AG09319 (cell line): ENCODE data around the genes CEP44 and HPGD.

GRCh38 chr4:174154486-174155007 lies 128.9 kb downstream of the FBXO8 start:
- RRBS, result no CpG with 5 or more reads among the region's 3 CpGs

DNA sequence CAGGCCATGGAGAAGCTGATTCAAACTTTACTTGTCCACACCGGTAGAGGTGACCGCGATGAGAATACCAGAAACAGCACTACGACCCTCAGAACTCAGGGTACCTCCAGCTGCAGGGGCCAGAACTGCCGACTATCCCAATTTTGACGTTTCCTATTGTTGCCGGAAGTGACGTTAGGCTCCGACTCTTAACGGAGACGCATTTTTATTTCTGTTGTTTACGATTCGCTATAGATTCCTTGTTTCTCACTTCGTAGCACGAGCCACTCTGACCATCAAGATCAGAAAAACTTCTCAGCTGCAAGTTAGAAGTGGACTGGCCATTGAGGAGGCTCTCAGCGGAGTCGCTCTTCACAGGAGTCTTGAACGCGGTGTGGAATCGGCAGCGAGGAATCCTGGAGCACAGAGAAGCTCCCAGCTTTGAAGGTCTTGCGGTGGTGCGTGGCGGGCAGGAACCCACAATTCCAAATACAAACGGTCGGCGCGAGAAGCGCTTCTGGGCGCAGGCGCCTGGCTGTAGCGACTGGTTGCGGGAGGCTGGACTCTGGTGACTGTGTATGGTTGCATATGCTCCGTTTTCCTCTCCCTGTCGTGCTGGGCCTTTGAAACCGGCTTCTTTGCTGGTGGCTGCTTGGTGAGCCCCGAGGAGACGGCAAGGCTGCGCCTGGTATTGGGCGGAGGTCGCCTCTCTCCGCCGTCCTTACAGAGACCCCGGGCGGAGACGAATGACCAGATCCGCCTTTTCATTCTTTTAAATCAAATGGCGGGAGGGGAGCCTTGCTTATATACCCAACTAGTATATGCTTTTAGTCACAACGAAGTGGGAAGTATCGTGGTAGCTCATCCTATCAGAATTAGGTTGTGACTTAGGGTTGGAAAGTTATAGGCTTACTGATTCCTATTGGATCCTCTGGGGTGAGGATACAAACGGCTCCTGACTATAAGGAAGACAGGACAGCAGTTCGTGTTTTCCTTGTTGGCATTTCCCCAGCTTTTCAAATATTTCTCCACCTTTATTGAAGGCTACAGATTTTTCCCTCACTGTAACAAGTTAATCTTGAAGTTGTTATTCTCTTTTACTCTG lies at the start of gene CEP44:
Gene CEP44 (plus strand): TSS at position 405 of the 1,084 bp plus-strand sequence.
- RRBS, result no CpG with 5 or more reads among the region's 52 CpGs

GRCh38 chr4:174318267-174318848 lies 34.6 kb downstream of the CEP44 start:
- RRBS, result no CpG with 5 or more reads among the region's 3 CpGs

DNA sequence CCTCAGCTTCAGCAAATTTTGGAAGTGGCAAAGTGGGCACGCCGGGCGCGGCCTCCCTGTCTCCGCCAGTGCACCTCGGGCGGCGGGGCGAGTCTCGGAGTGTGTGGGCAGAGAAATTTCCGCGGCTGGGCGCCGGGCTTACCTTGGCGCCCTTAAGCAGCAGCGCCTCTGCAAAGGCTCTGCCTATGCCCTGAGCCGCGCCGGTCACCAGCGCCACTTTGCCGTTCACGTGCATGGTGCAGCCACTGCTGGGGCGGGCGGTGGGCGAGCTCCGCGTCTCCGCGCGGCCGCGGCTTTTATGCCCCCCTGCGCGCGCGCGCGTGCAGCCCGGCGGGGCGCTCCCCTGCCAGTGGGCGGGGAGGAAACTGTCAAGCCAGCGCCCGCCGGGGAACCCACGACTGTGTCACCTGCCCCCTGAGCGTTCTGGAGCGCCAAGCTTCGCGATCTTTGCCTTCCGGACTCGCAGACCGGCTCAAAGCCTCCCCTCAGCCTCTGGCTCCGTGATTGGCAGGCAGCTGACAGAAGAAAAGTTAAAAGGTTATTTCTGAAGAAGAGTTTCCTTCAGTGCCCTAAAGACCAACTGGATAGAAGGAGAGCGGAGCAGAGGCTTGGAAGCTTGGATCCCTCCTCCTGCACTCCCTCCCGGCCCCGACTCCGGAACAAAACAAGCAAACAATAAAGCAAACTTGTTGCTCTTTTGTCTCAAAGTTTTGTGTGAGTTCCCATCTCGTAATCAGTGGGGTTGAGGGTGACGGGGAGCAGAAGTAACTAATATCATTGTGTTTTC lies at the start of gene HPGD:
Gene HPGD (minus strand): TSS at position 272 of the 787 bp plus-strand sequence.
- RRBS, result 2% methylated on average over 26 of the region's 60 CpGs

- RRBS, result no CpG with 5 or more reads among the region's 2 CpGs
Observed at GRCh38 chr4:174532375-174532816, 10.1 kb upstream of the HPGD start.

DNA sequence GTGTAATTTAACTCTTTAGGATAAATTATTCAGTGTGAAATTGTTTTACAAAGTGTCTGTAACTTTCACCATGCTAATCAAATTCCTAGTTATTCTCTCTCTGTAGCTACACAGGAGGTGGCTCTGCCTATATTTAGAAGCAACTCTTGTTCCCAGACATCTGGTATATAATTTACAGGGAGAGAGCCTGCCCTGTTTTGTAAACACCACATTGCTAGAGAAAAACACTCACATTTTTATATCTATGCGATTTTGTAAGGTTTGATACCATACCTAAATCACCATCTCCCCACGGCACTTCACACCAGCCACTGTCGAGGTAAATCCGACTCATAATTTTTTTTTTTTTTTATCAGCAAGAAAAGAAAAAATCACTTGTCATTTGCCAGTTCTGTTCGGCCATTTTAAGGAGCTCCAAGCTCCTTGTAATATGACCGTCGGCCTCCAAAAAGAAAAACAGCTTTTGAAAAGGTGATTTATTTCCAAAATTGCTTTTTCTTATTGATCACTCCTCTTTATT lies 35.6 kb upstream of the SPATA4 start:
- RRBS, result no CpG with 5 or more reads among the region's 7 CpGs

- RRBS, result no CpG with 5 or more reads among the region's 6 CpGs
Observed at GRCh38 chr4:176319349-176319602, 490 bp upstream of the SPCS3 start.

DNA sequence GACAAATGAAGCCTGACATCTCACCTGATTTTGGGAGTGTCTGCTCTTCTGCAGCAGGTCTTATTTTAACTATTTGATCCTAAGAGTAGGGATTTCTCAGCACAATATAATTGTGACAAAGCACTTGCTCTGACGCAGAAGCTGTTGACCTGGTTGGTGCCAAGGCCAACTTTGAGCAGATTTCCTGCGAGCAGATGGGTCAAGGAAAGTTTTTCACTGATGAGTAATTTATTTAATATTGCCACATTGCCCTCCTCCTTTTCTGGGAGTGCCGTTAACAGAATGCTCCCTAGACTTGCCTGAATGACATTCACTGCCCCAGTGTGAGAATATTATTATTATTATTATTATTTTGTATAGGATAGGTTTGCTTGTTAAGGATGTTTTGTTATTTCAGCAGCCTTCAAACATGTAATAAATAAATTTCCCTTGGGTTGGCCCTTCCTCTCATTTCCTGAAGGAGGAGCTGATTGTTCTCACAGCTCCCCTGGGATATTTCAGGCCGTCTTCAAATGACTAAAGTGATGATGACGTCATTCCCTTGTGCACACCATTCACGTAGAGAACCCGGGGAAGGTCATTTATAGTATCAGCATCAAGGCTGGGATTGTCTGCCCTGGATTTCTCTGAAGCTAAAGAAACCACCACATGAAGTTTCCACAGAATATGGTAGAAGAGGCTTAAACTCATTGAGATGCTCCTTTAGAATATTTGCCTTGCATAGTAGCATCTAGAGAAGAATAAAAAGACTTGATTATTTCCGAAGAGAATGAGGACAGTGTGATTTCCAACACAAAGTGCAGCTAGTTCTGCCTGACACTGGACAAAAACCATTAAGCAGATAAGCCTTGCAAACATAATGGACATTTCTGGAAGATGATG lies 156.8 kb downstream of the VEGFC start:
- RRBS, result no CpG with 5 or more reads among the region's 8 CpGs

- RRBS, result no CpG with 5 or more reads among the region's 4 CpGs
Observed at GRCh38 chr4:176793991-176794838, 1.5 kb upstream of the VEGFC start.

DNA sequence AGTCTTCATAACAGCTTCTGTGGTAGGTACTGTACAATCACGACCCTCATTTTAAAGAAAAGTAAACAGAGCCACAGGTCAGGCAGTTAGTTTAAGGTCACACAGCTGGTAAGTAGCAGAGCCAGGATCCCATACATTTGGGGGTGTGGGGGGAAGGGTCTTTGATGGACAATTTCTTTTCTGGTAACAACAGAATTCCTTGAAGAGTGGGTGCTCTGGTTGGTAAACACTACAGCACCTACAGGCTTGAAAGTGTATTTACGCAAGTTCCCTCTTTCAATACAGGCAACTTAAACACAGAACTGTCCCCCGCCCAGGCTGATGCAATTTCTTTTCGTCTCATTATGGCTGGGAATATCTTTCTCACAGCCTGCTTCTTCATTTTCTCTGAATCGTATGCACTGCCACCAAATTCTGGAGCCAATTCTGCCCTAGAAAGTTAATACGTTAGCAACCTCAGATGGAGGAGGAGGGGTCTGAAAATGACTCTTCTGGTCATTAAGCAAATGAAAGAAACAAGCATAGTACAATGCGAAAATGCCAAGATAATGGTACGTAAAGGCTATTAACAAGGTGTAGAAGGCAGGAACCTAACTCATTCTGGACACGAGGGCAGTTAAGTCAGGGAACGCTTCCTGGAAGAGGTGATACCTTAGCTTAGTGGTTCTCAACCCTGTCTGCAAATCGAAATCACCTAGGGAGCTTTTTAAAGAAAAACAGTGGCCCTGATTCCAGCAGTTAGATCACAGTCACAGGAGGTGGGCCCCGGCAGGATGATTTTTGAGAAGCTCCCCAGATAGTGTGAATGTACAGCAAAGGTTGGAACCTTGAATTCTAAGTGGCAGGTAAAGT lies 1.1 kb downstream of the AGA start:
- RRBS, result no CpG with 5 or more reads among the region's 12 CpGs

DNA sequence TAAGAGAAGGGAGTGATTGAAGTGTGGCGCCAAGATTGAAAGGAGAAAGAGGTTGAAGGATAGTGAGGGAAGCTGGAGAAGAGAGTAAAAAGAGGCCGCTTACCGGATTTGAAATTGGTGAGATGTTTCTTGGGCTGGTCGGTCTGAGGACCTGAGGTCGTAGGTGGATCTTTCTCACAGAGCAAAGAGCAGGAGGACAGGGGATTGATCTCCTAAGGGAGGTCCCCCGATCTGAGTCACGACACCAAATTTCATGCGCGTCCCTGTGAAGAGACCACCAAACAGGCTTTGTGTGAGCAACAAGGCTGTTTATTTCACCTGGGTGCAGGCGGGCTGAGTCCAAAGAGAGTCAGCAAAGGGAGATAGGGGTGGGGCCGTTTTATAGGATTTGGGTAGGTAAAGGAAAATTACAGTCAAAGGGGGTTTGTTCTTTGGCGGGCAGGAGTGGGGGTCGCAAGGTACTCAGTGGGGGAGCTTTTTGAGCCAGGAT lies 1727.7 kb upstream of the AGA start:
- RRBS, result no CpG with 5 or more reads among the region's 13 CpGs

DNA sequence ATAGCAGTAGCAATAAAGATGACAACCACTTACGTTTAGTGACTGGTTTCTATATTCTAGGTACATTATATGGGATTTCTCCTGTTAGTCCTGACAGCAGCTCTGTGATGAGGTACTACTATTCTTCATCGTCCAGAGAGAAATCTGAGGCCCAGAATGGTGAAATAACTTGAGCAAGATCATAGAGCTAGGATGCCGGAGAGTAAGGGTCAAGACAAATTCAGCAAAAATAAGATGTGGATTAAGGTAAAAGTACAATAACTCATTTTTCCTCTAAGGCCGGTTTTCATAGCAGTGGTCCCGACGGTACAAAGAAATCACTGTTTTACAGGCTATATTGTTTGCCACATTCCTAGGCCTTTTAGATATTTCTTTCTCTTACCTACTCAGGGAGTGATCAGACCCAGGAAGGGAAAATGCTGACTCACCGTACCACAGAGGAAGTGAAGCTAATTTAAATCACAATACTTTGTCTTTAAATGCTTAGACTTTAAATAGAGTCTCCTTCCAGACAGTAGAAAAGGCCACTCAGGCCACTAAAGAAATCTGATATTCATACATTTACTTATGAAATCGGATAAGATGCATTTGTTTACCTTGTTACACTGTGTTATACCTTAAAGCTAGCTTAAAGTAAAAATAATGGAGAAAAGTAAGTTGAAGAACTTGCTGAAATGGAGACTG lies 2023.1 kb upstream of the AGA start:
- RRBS, result no CpG with 5 or more reads among the region's 8 CpGs

DNA sequence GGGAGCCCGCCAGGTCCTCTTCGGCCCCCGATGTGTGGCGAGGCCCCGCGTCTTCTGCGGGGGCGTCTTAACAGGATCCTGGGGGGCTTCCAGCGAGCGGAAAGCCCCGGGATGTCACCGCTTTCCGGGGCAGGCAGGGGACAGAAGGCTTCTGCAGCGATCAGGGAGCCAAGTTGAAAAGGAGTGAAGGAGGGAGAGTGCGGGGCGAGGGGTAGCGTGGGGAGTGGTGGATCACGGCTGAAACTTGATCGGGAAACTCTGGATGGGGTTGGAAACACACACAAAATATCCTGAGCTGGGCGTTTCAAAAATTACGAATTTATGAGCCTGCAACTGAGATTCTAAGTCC lies 98.1 kb upstream of the TENM3 start:
- RRBS, result no CpG with 5 or more reads among the region's 21 CpGs

- RRBS, result no CpG with 5 or more reads among the region's 3 CpGs
Observed at GRCh38 chr4:182458368-182458777, 215.2 kb downstream of the TENM3 start.

GRCh38 chr4:182862717-182863392 lies 54.3 kb downstream of the DCTD start:
- RRBS, result 80% methylated on average over 1 of the region's 21 CpGs

- RRBS, result no CpG with 5 or more reads among the region's 10 CpGs
Observed at GRCh38 chr4:182890742-182891697, 26.2 kb downstream of the DCTD start.

- RRBS, result no CpG with 5 or more reads among the region's 1 CpG
Observed at GRCh38 chr4:183165498-183165756, 66.4 kb downstream of the WWC2 start.

DNA sequence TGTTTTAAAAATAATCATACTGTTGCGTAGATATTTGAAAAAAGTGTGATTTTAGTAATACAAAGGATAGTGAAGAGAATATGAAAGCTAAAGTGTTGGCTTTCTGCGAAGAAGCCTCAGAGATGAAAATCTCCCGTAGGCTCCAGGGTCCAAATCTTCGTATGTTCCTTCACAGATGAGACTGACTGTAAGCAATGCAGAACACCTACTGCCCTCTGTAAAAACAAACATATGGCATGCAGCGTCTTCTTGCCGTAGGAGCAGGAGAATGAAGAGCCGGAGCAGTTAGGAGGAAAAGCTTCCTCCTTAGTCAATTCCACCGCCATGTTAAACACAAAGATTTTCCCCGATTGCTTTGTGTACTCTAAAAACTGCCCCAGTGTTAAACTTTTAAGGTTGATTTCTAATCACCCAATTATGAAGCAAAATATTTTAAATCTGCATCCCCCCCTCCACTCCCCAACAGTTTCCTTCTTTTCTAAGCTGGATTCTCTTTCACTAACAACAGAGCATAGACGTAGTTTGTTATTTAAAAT lies 22.5 kb downstream of the RWDD4 start:
- RRBS, result no CpG with 5 or more reads among the region's 10 CpGs

- RRBS, result no CpG with 5 or more reads among the region's 8 CpGs
Observed at GRCh38 chr4:183931512-183932197, 26.5 kb downstream of the STOX2 start.